Breast (tissue), 4 donors: ENCODE results near the genes SOX12, RBCK1 and CSNK2A1.

DNA sequence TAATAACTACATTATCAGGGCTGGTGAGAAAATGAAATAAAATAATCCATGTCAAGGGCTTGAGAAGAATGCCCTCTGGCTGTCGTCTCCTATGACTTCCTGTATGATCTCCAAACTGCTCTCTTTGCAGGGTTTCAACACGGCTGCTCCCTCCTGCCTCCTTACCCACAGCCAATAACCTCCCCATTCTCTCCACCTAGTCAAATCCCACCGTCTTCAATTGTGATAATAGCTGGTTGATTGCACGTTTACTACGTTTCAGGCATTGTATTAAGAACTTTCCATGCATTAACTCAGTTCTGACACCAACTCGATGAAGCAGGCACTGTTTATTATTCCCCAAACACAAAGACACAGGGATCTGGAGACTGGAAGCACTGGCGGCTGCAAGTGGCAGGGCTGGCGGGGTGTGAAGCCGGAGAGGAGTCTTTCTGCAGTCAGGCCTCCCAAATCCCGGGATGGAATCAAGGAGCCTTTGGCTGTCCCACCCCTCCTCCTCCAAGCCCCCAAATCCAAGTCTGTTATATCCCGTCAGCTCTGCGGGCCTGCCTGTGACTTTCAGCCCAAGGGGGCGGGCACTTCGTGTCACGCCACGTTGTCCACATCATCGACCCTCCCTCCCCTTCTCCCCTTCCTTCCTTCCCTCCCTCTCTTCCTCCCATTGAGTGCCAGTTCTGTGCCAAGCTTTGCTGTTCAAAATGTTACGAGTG is 12.3 kb downstream of the ZCCHC3 start:
- PRO-cap, 3 experiments = no peak in any of the 3 experiments
- RRBS = no CpG with 5 or more reads among the region's 18 CpGs

DNA sequence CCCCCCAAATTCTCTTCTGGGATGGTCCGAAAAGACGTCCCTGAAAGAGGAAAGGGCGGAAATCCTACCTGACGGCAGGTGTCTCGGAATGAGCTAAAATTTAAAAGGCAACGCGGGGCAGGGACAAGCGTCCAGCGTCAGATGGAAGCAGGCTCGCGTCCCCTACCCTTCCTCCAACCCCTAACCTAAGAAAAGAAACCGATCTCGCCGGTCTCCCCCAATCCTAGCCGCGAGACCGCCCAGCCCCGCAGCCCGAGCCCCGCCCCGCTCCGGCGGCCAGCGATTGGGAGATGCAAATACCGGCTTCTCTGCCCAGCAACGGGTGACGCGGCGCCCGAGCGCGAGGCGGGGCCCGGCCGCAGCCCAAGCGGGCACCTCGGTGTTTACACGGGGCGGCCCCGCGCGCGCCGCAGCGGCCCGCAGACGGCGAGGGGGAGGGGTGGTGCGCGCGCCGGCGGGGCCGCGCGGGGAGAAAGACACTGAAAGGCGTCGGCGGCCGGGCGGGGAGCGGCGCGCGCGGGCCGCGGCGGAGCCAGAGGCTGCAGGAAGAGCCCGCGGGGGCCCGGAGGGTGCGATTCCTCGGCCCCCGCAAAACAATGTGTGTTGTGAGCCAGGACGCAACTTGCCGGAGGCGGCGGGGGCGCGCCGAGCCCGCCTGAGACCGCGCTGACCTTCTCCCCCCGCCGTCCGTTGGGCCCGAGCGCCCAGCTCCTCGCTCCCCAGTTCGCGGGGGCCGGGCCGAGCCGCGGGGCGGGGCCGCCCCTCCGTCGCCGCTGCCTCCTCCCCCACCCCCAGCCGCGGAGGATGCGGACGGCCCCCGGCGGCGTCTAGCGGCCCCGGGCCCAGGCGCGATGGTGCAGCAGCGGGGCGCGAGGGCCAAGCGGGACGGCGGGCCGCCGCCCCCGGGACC is at the start of gene SOX12:
TSS of gene SOX12 (plus strand) at position 479 of the 910 bp plus-strand sequence.
- PRO-cap, 3 experiments = peak in 3 of 3 experiments; most common plus-strand start position 479 of the sequence (in 3); most common minus-strand start position 711 of the sequence (in 3)
- RRBS = 2% methylated on average over 89 of the region's 122 CpGs

GRCh38 chr20:326515-327218 is 1.3 kb downstream of the SOX12 start:
- PRO-cap, 3 experiments = peak in 2 of 3 experiments; most common minus-strand start chr20:327160 (in 2)
- RRBS = 1% methylated on average over 19 of the region's 61 CpGs

- PRO-cap, 3 experiments = peak in 3 of 3 experiments; most common plus-strand start chr20:408098 (in 3); most common minus-strand start chr20:408229 (in 2)
- RRBS = 2% methylated on average over 49 of the region's 82 CpGs
These were observed at the start of gene RBCK1 for GRCh38 chr20:407999-409042. TSS of gene RBCK1 (plus strand) at chr20:408299.

- PRO-cap, 3 experiments = no peak in any of the 3 experiments
- RRBS = no CpG with 5 or more reads among the region's 10 CpGs
These were observed 21.2 kb upstream of the TBC1D20 start for GRCh38 chr20:483564-483984.

- PRO-cap, 3 experiments = peak in 3 of 3 experiments; most common minus-strand start chr20:543727 (in 2)
- RRBS = no CpG with 5 or more reads among the region's 31 CpGs
These were observed at the start of gene CSNK2A1 for GRCh38 chr20:543569-544000. TSS of gene CSNK2A1 (minus strand) at chr20:543790.

DNA sequence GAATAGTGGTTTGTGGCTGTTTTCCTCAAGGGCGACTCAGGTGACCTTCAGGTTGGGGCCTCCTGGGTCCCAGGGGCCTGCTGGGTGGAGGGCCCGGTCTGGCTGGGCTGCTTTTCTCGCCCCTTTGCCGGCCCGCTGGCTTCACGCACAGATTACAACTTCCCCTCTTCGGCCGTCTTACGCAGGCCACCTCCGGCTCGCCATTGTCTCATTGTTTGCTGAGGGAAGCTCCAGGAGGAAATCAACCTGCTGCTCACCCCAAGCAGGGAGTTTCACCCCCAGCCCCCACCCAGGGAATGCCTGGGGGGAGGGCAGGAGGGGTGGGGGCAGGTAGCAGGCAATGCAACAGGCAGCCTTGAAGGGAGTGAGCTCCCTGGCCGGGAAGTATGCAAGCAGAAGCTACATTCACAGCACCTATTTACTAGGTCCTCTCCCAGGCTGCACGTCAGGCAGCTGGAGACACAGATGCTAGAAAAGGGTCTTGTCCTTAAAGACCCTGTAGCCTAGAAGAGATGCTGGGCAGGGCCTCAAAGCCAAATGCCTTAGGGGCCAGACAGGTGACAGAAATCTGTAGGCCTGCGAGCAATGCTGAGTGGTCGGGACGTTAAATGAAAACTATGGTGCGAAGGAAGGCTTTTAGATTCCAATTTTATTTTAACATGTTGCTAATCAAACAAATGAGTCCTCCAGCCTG is 31.1 kb upstream of the CSNK2A1 start:
- PRO-cap, 3 experiments = no peak in any of the 3 experiments
- RRBS = 16% methylated on average over 7 of the region's 17 CpGs

- PRO-cap, 3 experiments = no peak in any of the 3 experiments
- RRBS = no CpG with 5 or more reads among the region's 15 CpGs
These were observed 907 bp upstream of the SRXN1 start for GRCh38 chr20:653858-654355.

DNA sequence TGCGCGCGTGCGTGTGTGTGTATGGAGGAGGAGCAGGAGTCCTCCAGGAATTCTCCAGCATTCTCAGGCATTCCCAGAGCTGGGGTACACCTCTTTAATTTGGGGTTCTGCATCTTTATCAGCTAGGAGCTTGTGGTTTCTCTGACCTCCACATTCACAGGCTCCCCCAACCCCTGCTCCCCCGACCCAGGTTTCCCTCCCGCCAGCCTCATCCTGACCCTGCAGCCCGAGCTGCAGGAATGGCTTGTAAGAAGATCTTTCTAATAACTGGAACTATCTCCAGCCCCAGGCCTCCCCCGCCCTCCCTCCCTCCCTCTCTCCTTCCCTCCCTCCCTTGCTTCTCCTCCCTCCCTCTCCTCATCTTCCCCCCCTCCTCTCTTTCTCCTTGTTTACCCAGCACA is 3.2 kb downstream of the SCRT2 start:
- PRO-cap, 3 experiments = no peak in any of the 3 experiments
- RRBS = no CpG with 5 or more reads among the region's 8 CpGs

GRCh38 chr20:699714-700496 is 24.3 kb upstream of the SCRT2 start:
- PRO-cap, 3 experiments = no peak in any of the 3 experiments
- RRBS = 34% methylated on average over 7 of the region's 15 CpGs

DNA sequence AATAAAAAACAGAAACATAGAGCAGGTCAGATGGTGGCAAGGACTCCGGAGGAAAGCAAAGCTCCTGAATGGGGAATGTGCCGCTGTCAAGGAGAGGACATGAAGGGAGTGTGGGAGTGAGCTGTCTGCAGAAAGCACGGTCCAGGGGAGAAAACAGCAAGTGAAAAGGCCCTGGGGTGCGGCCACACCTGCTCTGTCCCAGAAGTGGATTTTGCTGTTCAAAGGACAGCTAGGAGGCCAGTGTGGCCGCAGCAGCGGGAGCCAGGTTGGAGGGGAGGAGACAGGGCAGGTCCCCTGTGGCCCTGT is 4.4 kb upstream of the SLC52A3 start:
- PRO-cap, 3 experiments = no peak in any of the 3 experiments
- RRBS = no CpG with 5 or more reads among the region's 6 CpGs

- PRO-cap, 3 experiments = no peak in any of the 3 experiments
- RRBS = 52% methylated on average over 15 of the region's 38 CpGs
These were observed 11.9 kb downstream of the FAM110A start for GRCh38 chr20:845313-845966.

DNA sequence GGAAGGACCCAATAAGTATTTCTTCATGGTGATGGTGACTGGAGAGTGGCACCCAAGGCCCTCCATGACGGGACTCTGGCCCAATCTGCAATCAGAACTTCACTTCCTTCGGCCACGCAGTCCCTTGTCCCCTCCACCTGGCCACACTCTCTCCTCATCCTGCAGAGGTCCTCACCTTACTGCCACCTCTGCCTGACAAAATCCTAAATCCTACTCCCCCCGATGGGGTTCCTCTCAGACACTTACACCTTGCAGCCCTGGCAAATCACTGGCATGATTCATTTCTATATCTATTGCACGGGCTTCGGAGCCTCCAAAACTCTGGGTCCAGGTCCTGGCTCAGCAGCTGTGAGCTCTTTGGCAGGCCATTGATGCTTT is 5.4 kb downstream of the RSPO4 start:
- PRO-cap, 3 experiments = no peak in any of the 3 experiments
- RRBS = no CpG with 5 or more reads among the region's 6 CpGs

DNA sequence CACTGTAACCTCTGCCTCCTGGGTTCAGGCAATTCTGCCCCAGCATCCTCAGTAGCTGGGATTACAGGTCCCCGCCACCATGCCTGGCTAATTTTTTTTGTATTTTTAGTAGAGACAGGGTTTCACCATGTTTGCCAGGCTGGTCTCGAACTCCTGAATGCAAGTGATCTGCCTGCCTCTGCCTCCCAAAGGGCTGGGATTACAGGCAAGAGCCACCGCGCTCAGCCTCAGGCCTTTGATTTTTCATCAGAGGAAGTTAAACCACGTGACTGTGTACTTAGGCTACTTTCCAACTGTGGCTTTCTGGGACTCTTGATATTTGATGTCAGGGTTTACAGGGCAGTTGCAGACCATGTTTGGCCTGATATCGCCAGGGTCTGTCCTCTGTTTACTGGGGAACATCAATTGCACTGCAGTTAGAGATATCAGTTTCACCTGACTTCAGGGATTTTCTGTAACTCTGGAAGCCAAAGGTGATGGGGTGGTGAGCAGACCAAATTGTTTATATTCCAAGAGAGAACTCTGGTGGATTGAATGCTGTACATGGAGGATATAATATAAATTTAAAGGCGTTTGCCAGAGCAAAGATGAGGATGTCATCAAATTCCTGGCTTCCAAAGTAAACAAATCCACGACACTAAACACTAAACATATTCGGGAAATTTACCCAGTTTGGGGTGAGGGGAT is 4.1 kb downstream of the PSMF1 start:
- PRO-cap, 3 experiments = no peak in any of the 3 experiments
- RRBS = no CpG with 5 or more reads among the region's 9 CpGs

DNA sequence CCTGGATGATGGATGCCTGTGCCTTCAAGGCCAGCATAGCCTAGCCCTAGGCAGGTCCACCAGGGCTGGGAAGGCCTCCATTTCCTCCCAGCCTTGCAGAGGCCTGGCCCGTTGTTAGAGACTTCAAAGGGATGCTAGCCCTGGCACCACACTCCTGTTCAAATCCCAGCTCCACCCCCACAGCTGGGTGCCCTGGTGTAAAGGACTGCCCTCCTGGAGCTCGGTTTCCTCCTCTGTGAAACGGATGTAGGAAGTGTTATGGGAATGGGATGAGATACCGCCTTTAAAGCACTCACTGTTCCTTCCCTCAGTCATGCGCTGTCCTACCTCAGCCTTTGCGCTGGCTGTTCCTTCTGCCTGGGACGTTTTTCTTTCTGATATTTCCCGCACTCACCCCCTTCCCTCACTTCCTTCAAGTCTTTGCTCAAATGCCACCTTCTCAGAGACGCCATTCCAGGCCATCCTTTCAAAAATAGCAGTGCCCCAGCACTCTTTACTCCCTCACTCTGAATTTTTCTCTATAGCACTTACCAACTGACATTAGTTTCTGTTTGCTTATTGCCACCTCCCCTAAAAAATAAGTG is 2.0 kb upstream of the TMEM74B start:
- PRO-cap, 3 experiments = no peak in any of the 3 experiments
- RRBS = no CpG with 5 or more reads among the region's 9 CpGs

- PRO-cap, 3 experiments = no peak in any of the 3 experiments
- RRBS = no CpG with 5 or more reads among the region's 8 CpGs
These were observed 425 bp downstream of the C20orf202 start for GRCh38 chr20:1203608-1204149.

GRCh38 chr20:1388376-1389499 is 4.1 kb downstream of the FKBP1A start:
- PRO-cap, 3 experiments = no peak in any of the 3 experiments
- RRBS = no CpG with 5 or more reads among the region's 16 CpGs

DNA sequence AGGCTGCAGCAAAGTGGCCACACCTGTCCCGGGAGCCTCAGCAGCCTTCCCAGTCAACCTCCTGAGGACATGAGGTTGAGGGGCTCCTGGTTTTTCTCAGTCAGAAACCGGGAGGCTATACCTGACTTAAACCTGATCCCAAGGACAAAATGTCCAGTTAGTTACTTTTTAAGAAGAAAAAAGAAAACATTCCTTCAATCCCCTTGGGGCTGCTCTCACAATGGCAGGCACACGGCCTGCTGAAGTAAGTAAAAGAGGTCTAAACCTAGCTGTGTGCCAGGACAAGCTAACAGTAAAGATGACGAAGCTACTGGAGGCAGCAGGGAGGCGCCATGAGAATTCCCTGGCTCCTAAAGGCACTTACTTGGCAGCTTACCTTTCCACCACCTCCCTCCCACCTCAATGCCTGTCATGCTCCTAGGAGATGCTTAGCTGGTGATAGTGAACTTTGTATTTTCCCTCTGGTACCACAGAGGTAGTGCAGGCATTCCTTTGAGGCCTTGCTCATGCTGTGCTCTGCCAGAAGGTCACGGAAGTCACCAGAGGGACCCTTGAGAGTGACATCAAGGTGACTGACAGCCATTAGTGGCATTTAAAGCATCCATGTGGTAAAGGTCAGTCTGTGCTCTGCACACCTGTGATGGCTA is 3.2 kb downstream of the FKBP1A start:
- PRO-cap, 3 experiments = no peak in any of the 3 experiments
- RRBS = 38% methylated on average over 2 of the region's 6 CpGs

- PRO-cap, 3 experiments = no peak in any of the 3 experiments
- RRBS = no CpG with 5 or more reads among the region's 4 CpGs
These were observed 14.3 kb downstream of the SIRPD start for GRCh38 chr20:1543154-1543604.

- PRO-cap, 3 experiments = no peak in any of the 3 experiments
- RRBS = no CpG with 5 or more reads among the region's 3 CpGs
These were observed 28.7 kb upstream of the SIRPG start for GRCh38 chr20:1686307-1686737.